GM23248 (cell line): ENCODE data around the genes DRAP1, CST6, YIF1A and DPP3.

DNA sequence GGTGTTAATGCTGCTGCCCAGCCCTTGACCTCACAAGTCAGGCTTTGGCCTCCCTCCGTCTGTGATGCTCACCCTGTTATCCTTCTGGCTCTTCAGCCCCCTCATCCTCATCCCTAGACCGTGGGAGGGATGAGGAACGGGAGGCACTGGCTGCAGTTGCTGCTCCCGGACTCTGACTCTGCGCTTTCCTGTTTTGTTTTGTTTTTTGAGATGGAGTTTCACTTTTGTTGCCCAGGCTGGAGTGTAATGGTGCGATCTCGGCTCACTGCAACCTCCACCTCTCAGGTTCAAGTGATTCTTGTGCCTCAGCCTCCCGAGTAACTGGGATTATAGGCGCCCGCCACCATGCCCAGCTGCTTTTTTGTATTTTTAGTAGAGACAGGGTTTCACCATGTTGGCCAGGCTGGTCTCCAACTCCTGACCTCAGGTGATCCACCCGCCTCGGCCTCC lies 1.3 kb upstream of the CTSW start:
- RAMPAGE, long total RNA: no peak

DNA sequence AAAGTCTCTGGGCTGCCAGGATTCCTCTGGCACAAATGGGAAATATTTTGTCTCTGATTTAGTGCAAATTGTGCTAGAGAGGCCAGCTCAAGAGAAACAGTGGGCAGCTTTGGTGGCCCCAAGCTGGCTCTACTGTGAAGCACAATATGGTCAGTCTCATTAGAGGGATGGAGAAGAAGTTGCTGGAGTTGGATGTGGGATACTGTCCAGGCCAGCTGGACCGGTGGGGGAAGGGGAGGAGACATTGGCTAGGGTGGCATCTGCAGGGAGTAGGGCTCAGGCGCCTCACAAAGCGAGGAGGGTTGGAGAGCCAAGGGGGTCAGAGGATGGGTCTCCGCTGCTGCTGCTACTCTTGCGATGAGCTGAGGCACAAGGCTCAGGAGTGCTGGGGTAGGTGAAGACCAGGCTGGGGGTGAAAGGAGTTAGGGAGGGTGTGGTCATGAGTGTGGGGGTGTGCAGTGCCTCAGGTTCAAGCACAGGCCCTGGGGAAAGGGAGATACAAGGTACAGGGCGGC lies 2.2 kb downstream of the CCDC85B start:
- RAMPAGE, long total RNA: no peak

- RAMPAGE, long total RNA: start-site peak on the plus strand at chr11:65919422-65919519, 3,215 and 2,334 reads in 2 replicates; start-site peak on the plus strand at chr11:65919708-65919806, 316 and 222 reads in 2 replicates; start-site peak on the plus strand at chr11:65919873-65919964, 746 and 640 reads in 2 replicates
These were observed at the start of gene DRAP1 for GRCh38 chr11:65919176-65920340. TSS of gene DRAP1 (plus strand) at chr11:65919426.

DNA sequence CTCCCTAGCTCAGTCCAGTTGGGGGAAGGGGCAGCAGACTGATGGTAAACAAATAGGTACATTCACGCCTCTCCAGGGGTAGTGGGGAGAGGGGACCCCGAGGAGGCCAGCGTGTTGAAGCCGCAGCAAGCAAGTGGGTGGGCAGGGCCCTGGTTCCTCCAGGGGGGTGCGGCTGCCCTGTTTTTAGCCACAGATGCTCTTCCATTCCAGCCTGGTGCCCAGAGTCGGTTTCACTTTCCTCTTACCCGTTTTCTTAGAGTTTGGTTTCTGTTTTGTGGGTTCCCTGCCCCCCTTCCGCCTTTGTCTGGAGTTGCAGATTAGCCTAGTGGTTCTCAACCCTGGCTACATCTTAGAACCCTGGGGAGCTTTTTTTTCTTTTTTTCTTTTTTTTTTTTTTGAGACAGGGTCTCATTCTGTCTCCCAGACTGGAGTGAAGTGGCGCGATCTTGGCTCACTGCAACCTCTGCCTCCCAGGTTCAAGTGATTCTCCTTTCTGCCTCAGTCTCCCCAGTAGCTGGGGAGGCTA lies 8.8 kb downstream of the DRAP1 start:
- RAMPAGE, long total RNA: no peak

- RAMPAGE, long total RNA: no peak
These were observed 4.9 kb upstream of the SART1 start for GRCh38 chr11:65956536-65957144.

- RAMPAGE, long total RNA: no peak
These were observed 3.2 kb upstream of the SART1 start for GRCh38 chr11:65958240-65958814.

- RAMPAGE, long total RNA: no peak
These were observed at the start of gene CST6 for GRCh38 chr11:66011642-66012492. TSS of gene CST6 (plus strand) at chr11:66012008.

DNA sequence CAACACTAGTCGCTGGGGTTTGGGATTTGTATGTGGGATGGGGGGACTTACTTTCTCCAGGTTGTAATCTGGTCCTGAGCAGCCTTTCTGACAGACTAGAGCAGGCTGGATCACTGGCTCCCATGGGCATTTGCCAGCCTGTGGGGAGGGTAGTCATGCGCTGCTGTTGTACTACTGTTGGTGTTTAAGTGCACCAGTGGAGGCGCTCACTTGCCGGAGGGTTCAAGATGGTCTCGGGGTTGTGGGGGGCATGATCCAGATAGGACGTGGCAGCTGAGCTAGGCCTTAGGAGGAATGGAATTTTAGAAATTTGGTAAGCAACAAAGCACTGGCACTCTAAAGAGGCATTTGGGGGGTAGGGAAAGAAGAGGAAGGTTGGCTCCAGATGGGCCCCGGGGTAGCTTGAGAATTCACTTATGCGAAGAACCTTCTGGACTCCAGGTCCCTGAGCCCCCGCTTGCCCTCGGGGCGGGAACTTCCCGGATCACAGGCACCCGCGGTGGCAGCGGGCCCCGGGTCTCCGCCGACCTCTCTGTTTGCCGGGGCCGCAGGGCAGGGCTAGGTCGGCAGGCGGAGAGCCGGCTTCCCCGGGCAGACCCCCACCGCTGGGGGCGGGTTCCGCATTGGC lies 628 bp upstream of the PACS1 start:
- RAMPAGE, long total RNA: no peak

DNA sequence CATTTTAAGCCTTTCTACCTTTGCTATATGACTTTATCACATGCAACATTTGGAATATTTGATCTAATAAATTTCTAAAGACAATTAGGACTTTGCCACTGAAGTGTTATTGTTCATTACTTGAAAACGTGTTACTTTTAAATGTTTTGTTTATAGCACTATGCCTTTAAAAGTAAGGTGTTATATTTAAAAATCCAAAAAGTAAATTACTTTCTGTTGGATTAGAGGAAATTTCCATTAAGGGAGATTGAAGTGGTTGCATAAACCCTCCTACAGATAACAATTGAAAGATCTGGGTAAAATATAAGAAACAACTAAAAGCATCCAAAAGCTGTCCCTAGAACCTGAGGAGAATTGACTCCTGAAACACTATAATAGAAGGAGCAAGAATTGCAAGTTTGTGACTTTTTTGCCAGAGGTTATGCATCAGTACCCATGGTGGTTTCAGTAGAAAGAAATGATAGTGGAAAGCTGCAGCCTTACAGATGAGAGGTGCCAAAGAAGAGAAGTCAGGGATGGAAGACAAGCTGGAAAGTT lies 80.5 kb downstream of the PACS1 start:
- RAMPAGE, long total RNA: no peak

DNA sequence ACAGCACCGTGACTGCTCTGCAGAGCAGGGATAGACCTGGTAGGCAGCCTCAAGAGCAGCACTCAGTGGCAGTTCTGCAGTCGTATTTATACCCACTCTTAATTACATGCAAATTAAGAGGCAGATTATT lies 73.9 kb upstream of the KLC2 start:
- RAMPAGE, long total RNA: no peak

DNA sequence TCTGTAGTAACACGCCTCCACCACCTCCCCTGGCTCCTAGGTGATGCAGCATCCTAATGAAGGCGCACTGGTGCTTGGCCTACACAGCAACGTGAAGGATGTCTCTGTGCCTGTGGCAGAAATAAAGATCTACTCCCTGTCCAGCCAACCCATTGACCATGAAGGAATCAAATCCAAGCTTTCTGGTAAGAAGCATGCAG lies 41.5 kb upstream of the KLC2 start:
- RAMPAGE, long total RNA: no peak

DNA sequence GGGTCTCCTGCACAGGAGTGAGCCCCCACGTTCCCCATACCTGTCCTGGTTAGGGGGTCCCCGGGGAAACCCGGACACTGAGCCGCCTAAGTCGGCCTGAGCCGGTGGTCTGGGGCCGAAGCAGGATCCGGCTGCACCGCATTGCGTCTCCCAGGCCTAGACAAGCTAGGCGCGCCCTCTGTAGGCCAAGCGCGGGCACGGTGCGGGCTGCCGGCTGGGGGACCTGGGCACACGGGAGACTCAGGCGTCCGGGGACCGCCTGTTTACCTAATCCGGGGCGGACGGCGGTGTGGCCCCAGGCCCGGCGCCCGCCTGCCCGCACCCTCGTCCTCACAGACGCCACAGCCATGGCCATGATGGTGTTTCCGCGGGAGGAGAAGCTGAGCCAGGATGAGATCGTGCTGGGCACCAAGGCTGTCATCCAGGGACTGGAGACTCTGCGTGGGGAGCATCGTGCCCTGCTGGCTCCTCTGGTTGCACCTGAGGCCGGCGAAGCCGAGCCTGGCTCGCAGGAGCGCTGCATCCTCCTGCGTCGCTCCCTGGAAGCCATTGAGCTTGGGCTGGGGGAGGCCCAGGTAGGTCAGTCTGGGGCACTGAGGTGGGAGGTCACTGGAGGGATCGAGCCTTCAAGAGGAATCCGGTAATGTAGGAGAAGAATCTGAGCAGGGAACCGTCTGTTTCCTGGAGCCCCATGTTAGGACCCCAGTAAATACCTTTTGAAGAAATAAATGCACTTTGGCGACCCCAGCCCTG lies 921 bp downstream of the KLC2 start:
- RAMPAGE, long total RNA: no peak

DNA sequence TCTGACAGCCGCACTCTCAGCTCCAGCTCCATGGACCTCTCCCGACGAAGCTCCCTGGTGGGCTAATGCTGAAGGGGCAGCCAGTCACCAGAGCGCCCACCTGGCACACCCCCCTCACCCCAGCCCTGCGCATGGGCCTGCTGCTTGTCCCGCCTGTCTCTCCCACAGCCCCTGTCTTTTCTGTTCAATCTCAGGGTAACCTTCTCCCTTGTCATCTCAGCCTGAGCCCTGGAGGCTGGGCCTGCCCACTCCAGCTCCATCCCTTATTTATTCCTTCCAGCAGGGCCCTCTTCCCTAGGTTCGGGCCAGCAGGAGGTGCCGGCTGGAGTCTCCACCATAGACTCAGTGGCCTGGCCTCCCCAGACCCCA lies 1.6 kb upstream of the RAB1B start:
- RAMPAGE, long total RNA: no peak

GRCh38 chr11:66280347-66281102 lies 2.5 kb downstream of the CNIH2 start:
- RAMPAGE, long total RNA: no peak

GRCh38 chr11:66282014-66283288 lies 4.5 kb downstream of the CNIH2 start:
- RAMPAGE, long total RNA: no peak

DNA sequence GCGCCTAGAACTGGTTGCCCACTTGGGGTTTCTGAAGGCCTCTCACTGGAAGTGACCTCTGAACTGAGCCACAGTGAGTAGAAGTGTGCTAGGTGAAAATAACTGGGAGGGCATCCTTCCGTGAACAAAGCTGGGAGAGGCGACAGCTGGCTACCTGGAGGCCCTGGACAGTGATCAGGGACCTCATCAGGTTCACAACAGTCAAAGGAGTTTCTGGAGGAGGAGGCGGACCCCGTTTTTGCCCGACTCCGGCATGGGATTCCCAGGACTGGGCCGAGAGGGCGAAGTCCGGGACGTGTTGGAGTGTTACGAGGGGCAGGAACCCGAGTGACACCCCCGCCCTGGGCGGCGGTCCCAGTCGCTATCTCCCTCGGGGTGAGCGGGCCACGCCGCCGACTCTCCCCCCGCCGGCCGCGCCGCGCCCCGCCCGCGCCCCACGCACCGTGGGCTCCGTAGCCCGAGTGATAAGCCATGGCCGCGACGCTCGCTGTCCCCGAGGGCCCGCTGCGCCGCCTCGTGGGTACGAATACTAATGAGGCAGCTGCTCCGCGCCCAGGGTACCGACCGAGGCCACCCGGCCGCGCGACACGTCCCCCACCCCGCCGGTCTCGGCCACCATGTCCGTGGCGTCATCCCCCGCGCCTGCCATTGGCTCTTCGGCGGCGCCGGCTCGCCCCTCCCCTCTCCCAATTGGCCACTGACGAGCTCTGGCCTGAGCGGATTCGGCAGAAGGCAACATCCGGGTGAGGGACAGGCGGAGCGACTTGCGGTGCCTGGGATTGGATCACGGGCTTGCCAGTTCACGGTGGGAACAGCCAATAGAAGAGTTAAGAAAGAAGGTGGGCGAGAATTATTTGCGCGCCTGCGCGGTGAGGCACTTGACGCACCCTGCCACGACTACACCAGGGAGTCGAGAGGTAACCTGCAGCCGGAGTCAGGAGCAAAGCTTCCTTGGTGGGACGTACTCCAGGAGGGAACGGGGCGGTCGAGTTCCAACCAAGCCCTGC lies at the start of gene YIF1A:
YIF1A (minus strand) TSS at position 631 of the 1,007 bp plus-strand sequence.
- RAMPAGE, long total RNA: start-site peak on the minus strand centred at position 573 of the sequence, 118 bp wide, 1,186 and 165 reads in 2 replicates

- RAMPAGE, long total RNA: no peak
These were observed 819 bp downstream of the B4GAT1 start for GRCh38 chr11:66346587-66347033.

- RAMPAGE, long total RNA: no peak
These were observed 3.9 kb upstream of the B4GAT1 start for GRCh38 chr11:66351361-66351646.

GRCh38 chr11:66359420-66360057 lies 12.0 kb downstream of the SLC29A2 start:
- RAMPAGE, long total RNA: no peak

DNA sequence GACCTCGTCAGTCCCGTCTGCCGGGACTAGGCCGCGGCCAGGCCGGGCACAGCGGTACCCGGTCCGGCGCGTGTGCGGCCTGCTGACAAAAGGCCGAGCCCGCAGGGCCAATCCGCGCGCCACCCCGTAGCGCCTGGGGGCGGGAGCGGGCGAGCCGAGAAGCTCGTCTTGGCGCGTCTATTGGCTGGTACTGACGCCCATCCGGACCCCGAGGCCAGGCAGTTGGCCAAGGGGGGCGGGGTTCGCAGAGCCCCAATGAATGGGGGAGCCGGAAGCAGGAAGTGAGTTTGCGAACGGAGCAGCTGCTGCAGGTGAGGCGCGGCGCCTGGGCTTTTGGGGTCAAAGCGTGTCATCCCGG lies at the start of gene DPP3:
DPP3 (plus strand) TSS at position 280 of the 358 bp plus-strand sequence.
- RAMPAGE, long total RNA: start-site peak on the plus strand centred at position 286 of the sequence, 18 bp wide, 44 and 43 reads in 2 replicates